Measurements from ENCODE around the genes STX18, EVC and MRFAP1L1.

- PRO-cap = no peak
Measured at GRCh38 chr4:4032149-4032731, 194.5 kb downstream of the OTOP1 start.

DNA sequence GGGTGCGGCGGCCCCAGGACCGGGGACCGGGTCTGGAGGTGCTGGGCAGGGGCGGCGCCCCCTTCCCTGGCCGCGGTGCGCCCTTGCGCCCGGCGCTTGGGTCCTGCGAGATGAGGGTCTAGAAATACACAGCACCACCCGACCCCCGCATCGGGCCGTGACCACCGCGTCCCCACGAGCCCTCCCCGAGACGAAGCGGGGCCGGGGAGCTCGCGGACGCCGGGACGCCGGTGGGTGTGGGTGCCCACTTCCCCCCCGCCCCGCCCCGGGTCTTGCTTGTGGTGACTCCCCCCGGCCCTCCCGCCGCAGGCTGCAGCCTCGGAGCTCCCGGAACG is 360 bp downstream of the NSG1 start:
- PRO-cap = no peak

DNA sequence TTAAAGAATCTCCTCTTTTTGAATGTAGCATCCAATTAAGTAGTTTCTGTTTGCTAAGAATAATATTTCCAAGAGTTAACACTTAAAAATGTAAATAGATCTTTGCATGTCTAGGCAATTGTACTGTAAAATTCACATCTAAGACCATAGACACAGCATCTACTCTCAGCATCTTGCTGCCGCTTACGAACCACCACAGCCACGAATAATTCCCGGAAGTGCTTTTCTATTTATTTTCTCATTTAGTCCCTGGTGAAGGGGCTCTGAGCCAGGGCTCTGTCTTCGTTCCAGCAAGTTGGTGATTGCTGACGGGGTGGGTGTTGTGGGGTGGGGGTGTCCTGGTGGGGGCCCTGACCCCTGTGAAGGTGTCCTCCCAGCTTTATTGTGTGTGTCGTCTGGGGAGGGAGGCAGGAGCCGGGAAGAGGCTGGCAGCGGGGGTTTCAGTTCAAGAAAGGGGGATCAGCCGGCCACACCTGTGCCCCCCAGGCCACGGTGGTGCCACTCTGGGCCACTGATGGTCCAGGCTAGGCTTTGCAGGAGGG is 1.6 kb downstream of the NSG1 start:
- PRO-cap = no peak

- PRO-cap = no peak
Measured at GRCh38 chr4:4540927-4541655, 757 bp downstream of the STX18 start.

- PRO-cap = bidirectional peak, plus-strand start at chr4:4542149, minus-strand start at chr4:4542040
Measured at GRCh38 chr4:4541656-4542659, at the start of gene STX18. Gene STX18 (minus strand): TSS chr4:4542048.

GRCh38 chr4:4859877-4860280 is 414 bp downstream of the MSX1 start:
- PRO-cap = no peak

DNA sequence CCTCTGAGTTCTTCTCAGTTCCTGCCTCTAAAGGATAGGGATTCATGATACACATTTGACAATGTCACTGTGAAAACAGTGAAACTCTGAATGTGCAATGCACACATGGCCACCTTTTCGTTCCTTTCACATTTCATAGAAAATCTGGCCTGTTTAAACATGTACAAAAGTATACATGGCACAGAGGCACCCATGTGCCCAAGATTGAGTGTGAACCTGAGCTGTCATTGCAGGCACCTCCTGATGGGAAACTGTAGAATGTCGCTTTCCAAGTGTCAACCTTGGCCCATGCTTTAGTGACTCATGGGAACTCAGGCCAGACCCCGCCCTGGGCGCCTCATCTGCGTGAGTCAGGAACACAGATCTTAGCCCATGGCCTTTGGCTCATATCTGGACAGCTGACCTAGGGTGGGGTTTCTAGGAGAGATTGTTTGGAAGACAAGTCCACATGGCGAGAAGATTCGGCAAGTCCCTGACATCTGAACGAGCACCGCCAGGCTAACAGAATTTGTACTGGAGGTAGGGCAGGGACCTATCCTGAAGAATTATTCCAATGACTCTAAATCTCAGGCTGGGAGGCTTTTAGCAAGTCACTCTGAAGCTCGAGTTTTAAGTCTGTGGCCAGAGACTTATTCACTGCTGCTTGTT is 50.0 kb downstream of the CYTL1 start:
- PRO-cap = no peak

GRCh38 chr4:5526028-5526450 is 182.3 kb downstream of the EVC2 start:
- PRO-cap = no peak

DNA sequence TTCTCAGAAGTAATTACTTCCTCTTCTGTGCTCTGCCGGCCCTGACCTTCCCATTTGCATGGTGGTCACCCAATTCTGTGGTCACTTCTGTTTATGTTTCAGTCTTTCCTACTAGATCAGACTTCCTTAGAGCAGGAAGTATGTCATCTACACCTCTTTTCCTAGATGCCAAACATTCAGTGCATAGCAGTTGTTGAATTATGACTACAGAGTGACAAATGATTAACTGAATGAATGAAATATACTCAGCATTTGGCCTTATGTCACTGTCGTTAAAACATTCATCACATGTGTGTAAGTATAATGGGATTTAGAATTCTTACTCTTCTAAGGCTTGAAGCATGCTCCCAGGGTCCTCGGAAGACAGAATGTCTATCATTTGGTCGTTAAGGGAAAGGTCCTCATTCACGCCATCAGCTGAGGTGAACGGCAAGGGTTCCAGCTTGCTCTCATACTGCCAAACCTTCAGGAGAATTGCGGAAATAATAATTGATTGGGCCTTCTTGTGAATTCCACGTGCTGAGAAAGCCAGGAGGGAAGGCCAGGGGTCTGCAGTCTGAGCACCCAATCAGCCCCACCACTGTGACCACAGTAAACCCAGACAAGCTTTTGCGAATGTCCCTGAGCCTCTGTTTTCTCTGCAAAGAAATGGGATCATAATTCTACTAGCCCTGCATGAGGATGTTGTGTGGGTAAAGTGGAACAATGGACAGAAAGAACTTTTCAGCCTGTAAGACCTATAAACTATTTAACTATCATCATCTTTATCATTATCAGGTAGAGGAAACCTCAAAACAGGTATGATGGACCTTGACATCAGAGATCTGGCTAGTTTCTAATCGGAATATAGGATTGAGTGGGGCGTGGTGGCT is 45.3 kb downstream of the EVC2 start:
- PRO-cap = no peak

DNA sequence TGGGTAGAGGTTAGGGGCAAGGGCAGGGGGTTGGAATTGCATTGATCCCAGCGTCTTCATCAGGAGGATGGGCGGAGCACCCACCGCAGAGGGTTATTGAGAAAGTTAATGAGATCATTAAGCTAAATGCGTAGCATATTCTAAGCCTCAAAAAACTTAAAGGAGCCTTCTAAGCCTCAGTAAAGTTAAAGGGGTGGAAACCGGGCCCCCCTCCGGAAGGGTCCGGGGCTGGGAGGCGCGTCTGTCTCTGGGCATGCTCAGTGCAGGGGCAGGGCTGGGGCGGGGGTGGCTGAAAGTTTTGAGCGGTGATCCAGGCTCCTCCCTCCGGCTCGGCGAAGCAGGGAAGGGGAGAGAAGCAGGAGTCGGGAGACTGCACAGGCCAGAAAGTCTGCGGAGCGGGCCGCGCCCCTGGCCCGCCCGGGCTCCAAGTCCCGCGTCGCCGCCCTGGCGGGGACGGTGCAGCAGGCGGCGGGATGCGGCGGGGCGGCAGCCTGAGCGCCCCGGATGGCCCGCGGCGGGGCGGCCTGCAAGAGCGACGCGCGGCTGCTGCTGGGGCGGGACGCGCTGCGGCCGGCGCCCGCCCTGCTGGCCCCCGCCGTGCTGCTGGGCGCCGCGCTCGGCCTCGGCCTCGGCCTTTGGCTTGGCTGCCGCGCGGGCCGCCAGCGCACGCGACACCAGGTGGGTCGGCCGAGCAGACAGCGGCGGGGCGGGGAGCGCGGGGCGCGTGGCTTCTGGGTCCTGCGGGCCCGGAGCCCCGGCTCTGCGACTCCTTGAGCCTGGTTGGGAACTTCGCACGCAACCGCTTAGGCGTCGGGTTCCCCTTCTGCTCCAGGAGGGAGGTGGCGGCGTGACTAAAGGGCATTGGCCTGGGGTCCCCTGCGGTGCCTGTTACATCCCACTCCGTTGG is at the start of gene EVC:
TSS of gene EVC (plus strand) at position 325 of the 907 bp plus-strand sequence.
- PRO-cap = bidirectional peak, plus-strand start at position 382 of the sequence, minus-strand start at position 221 of the sequence

DNA sequence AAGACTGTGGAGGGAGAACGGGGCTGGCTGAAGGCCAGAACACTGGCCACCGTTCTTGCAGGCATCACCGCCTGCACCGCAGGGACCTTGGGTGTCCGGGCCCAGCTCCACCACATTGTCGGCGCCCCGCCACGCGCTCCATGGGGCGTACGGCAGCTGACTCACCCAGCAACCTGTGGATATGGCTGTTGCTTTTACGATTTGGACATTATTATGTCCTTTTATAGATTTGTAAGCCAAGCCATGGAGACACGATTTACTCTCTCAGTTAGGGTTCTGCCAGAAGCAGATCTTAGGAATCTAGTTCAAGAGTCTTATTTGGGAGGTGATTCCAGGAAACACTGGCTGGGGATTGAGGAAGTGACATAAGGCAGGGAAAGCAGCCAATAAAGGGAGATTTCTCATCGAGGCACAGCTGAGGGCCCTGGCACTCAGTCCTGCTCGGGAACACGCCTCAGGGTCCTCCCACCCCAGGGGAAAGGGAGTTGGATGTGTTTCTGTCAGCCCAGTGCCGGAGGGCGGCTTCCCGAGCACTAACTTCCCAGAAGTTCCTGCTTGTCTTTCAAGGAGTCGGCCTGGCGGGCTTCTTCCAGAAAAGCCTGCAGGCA is 53.0 kb downstream of the CRMP1 start:
- PRO-cap = no peak

DNA sequence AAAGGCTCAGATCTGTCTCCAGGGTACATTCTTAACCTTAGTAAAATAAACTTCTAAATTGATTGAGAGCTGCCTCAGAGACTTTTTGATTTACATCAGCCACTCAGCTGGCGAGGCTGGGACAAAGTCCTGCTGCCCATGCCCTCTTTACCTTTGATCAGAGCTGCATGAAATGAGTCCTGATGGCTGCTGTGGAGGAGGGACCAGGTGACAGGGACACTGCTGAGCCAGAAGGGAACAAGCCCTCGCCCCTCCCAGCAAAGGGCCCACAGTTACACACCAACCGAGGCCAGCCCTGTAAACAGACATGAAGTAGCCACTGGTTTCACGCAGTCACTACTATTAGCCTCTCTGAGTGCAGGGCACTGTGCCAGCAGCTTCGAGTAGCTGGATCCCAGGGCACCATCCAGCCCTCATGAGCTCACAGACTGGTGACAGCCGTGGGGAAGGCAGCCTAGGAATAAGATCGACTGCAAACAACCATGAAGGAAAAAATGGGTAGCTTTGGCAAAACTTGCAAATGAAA is 128.0 kb downstream of the JAKMIP1 start:
- PRO-cap = no peak

DNA sequence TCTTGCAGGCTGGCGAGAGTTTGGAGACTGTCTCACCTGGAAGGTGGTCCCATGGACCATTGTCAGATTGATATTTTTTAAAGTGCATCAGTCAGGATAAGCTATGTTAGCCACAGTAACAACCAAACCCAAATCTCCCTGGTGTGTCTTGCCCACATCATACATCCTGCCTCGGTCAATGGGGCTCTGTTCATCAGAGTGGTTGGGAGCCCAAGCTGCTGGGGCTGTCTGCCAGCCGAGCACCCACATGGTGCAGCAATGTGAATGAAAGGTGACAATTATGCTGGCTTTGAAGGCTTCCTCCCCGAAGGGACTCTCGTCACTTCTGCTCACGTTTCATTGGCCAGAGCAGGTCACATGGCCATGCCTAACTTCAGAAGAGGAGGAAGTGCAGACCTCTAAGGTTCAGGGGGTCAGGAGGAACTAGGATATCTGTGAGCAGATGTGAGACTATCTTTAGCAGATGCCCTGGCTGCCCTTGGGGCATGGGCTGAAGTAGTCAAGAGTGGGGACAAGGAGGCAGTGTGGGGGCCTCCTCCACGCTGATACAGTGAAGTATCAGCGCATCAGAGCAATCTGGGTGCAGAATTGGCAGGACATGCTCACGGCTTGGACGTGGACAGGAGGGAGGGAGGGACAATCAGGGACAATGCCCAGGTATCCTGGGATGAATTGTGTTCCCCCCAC is 1.3 kb upstream of the JAKMIP1 start:
- PRO-cap = bidirectional peak, plus-strand start at position 401 of the sequence, minus-strand start at position 260 of the sequence

DNA sequence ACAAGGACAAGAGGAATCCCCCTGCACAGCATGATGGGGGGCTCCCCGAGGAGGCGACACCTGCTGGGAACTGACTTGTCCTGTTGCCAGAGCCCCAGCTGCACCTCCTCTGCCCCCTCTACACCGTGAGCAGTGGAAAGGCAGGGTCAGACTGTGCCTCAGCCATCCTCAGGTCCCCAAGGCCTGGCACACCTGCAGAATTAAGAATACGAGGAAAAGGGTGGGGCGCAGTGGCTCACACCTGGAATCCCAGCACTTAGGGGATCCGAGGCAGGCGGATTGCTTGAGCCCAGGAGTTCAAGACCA is 25.6 kb upstream of the MRFAP1 start:
- PRO-cap = no peak

DNA sequence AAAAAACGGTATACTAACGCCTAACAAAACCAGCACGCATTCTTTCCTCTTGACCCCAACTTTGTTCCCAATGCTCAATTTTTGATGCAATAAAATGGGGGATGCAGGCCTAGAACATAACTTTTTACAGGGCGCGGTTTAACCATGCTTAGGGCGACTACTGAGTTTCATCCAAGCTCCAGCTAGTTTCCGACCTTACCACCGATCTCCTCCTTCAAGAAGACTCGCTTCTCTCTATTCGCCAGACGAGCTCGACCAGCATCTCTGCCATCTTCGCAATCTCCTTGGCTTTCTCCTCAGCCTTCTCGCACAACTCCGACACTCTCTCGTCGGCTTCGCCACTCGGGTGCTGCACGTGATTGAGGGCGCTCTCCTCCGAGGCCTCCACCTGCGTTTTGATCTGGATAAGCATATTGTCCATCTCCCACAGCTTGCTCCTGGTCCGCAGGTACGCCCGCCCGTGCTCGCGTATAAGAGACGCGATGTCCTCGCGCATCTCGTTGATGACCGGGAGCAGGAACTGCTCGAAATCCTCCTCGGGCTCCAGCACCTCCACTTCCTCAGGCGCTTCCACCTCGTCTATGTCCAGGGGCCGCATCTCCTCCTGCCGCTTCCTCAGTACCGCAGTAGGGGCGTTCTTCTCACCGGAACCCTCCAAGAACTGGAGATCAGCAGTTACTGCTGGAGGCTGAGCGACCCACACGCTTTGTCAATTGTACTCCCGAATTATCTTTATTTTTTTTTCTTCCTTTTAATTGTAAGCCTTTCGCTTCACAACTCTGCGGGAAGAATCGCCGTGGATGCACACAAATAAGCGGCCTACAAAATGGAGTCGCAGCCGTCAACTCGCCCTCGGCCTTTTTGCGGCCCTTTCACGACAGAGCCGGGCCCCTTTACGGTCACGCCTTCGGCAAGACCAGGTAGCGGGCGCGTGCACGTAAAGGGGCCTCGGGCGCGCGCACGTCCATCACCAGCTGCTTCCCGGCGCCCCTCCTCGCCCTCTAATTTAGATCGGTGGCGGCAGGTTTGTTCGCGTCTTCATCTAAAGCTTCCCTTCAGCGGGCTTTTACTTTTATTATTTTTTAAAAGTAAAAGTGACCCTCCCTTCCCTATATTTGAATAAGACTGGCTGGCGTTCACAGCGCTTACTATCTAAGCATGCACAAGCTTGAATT is at the start of gene MRFAP1L1:
TSS of gene MRFAP1L1 (minus strand) at position 834 of the 1,175 bp plus-strand sequence.
- PRO-cap = unidirectional peak, plus-strand start at position 244 of the sequence; bidirectional peak, plus-strand start at position 940 of the sequence, minus-strand start at position 811 of the sequence

- PRO-cap = bidirectional peak, plus-strand start at chr4:6732850, minus-strand start at chr4:6732744
Measured at GRCh38 chr4:6732558-6732970, 16.6 kb downstream of the BLOC1S4 start.

DNA sequence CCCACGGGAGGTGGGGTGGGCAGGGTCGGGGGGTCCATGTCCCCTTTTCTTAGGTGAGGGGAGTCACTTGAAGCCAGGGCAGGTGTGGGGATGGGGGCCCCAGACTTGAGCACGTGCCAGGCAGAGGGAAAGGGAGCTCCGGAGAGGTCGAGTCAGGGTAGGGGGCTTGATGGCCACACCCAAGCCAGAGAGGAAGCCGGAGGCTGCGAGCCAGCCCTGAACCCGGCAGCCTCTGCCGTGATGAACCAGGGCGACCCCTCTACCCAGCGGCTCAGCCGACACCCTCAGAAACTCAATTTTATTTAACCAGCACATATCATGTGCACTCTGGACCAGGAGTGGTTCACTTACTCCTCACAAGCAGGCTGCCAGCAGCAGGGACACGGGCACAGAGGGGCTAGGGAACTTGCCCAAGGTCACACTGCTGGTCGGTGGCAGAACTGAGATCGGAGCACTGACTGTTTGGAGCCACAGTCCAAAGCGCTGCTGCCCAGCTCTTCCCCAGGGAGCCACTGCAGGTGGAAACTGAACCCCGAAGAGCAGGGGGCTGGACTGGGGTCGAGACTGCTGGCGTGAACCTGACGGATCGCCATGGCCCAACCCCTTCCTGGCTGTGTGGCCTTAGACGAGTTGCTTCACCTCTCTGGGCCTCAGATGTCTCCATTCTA is 32.4 kb upstream of the KIAA0232 start:
- PRO-cap = no peak

DNA sequence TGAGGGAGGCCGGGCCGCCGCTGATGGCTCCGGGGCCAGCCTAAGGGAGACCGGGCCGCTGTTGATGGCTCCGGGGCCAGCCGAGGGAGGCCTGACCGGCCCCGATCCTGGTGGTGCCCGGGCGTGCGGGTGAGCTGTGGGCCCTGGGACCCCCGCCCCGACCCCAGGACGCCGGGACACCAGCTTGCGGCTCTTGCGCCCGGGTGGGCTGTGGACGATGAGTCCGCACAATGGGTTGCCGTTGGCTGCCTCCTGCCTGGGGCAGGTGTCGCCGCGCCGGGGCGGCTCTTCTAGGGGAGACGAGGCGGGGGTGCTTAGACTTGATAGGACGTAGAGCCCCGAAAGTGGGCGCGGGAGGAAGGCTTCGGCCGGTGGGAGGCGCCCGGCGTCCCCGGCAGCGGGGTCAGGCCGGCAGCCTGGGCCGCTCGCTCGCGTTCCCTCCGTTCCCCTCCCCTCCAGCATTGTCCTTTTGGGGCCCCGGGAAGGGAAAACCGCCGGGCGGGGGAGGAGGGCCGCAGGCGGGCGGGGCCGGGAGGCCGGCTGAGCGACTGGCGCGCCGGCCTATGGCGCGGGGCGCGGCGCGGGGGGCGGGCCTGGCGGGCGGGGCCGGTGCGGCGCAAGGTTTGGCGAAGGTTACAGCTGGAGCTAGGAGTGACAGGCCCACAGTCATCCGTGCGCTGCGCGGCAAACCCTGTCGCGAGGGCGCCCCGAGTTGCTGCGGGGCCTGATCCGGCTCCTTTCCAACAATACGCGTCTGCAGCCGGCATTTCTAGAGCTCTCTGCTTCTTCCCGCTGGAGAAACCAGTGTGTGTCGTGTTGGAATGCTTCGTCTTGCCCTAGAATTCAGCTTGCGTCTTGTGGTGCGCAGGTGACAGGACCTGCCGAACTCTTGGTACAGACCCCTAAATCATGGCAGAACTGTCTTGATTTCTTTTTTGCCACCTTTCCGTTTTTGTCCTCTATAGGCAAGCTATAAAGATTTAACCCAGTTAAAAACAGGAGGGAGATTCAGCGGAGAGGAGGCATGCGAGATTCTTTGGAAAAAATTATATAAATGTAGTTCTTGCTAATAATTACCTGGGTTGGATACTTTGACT is 935 bp downstream of the KIAA0232 start:
- PRO-cap = bidirectional peak, plus-strand start at position 665 of the sequence, minus-strand start at position 463 of the sequence

GRCh38 chr4:6871197-6872296 is 38.1 kb upstream of the TBC1D14 start:
- PRO-cap = no peak

- PRO-cap = no peak
Measured at GRCh38 chr4:6892067-6892909, 17.3 kb upstream of the TBC1D14 start.